ENCODE results near the genes MYO1G and ADCY1.

DNA sequence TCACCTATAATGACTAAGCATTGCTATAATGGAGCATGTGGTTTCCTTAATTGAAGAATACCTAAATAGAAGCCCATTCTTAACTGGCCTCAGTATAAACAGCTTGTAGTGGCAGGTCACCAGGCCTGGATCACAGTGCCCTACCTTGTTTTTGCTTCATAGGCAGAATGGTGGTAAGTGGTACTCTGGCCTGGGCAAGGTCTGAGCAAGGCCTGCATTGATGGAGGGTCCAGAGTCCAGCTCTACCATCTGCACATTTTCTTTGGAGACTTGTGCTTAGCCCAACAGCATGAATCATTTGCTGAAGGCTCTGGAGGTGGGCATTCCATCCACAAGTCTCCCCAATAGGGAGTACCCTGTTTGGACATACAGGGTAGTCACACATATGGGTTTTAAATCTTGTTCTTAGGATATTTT is 28.2 kb downstream of the OGDH start:
- PRO-cap: no peak

GRCh38 chr7:44768394-44769077 is 19.9 kb downstream of the ZMIZ2 start:
- PRO-cap: bidirectional peak, plus-strand start at chr7:44768614, minus-strand start at chr7:44768647

- PRO-cap: no peak
Measured at GRCh38 chr7:44829642-44830250, 18.1 kb downstream of the H2AZ2 start.

GRCh38 chr7:44912820-44913409 is 27.6 kb upstream of the PURB start:
- PRO-cap: no peak

GRCh38 chr7:44970458-44971190 is 8.2 kb downstream of the MYO1G start:
- PRO-cap: no peak

DNA sequence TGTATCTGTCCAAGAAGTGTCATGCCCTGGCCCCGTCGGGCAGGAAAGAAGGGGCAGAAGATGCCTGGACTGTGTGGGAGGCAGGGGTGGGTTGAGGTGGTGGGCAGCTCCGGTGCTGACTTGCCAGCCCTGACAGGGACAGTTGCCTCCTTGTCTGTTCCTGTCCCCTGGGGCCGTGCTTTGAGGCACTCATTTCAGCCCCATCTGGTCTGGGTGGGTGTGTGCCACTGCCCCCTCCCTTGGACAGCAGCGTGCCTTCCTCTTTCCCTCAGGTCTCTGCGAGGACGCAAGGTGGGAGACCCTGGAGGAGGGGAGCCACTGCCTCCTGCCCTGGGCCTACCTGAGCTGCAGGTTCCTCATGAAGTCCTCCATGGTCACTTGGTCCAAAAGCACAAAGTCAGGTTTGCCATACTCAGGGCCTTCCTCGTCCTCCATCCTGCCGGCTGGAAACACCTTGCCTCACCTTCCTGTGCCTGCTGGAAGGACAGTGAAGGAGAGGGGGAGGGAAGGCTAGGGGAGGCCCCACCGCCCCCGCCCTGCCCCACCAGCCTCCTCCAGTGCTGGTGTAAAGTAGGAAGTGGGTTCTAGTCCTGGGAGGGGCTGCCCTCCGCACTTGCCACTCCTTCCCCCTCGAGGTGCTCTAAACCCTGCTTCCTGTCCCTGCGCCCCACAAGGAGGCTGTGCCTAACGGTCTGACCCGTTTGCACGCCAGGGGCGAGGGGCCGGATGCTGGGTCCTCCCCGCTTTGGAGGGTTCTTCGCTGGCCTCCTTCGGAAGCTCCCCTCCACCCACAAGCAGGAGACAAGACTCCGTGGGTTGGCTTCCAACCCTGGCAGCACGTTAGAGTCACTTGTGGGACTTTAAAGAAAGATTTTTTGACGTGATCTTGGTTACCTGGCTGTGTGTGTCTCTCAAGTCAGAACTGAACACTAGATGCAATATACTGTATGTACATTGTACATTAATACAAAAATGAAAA is at the start of gene MYO1G:
TSS of gene MYO1G (minus strand) at position 489 of the 979 bp plus-strand sequence.
- PRO-cap: no peak

DNA sequence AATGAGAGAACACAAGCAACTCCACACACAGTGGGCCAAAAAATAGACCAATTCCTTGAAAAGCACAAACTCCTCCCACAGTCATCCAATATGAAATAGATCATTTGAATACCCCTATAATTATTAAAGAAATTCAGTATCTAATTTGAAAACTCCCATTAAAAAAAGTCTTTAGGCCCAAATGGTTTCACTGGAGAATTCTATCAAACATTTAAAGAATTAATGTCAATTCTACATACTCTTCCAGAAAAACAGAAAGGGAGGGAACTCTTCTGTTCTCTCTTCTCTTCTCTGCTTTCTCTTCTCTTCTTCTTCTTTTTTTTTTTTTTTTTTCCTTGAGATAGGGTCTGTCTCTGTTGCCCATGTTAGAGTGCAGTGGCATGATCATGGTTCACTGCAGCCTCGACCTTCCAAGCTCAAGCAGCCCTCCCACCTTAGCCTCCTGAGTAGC is 42.7 kb downstream of the CCM2 start:
- PRO-cap: no peak

DNA sequence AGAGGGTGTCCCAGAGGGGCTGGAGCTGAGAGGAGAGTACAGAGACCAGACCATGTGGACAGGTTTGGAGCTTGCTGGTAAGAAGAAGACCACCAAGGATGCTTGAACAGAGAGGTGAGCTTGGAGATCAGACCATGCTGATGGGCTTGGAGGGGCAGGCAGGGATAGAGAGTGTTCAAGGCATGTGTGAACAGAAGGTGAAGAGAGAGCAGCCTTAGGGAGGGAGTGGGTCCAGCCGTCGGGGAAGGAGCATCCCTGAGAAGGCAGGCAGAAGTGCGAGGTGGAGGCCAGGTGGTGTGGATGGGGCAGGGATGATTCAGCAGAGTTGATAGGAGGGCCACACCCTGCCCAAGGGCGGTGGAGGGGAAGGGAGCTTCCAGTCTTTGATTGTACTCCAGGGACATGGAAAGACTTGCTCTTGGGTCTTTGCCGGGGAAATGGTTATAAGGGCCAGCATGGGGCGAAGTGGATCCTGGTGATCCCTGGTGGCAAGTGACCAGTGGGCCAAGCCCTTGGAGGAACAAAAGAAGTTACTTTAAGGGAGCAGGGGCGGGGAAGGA is 83.6 kb downstream of the RAMP3 start:
- PRO-cap: no peak

DNA sequence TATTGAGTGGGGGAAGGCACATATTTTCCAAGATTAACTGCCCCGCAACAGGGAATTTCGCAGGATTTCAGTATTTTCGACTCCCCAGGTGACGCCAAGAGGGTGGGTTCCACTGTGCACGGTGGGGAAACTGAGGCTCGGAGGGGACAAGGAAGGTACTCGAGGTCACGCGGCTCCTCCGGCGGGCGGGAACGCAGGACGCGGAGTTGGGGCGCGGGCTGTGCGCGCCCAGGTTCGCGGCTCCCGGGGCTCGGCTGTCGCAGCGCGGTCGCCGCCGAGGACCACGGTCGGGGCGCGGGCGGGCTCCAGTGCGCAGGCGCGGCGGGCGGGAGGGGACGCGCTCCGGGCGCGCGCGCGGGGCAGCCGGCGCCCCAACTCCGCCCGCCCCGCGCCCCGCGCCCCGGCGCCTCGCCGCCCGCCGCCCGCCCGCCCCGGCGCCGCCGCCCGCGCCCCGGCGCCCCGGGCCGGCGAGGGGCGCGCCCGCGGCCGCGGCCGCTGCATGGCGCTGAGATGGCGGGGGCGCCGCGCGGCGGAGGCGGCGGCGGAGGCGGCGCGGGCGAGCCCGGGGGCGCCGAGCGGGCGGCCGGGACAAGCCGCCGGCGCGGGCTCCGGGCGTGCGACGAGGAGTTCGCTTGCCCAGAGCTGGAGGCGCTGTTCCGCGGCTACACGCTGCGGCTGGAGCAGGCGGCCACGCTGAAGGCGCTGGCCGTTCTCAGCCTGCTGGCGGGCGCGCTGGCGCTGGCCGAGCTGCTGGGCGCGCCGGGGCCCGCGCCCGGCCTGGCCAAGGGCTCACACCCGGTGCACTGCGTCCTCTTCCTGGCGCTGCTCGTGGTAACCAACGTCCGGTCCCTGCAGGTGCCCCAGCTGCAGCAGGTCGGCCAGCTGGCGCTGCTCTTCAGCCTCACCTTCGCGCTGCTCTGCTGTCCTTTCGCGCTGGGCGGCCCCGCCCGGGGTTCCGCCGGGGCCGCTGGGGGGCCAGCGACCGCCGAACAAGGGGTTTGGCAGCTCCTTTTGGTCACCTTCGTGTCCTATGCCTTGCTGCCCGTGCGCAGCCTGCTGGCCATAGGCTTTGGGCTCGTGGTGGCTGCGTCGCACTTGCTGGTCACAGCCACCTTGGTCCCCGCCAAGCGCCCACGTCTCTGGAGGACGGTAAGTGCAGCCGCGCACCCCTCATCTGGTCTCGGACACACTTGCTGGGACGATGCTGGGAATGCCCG is at the start of gene ADCY1:
TSS of gene ADCY1 (plus strand) at position 335 of the 1,217 bp plus-strand sequence.
- PRO-cap: bidirectional peak, plus-strand start at position 307 of the sequence, minus-strand start at position 282 of the sequence; bidirectional peak, plus-strand start at position 654 of the sequence, minus-strand start at position 456 of the sequence; unidirectional peak, minus-strand start at position 837 of the sequence

- PRO-cap: no peak
Measured at GRCh38 chr7:45744348-45744988, 128.4 kb downstream of the CCDC201 start.

- PRO-cap: no peak
Measured at GRCh38 chr7:45922841-45923250, 1.8 kb upstream of the IGFBP3 start.

DNA sequence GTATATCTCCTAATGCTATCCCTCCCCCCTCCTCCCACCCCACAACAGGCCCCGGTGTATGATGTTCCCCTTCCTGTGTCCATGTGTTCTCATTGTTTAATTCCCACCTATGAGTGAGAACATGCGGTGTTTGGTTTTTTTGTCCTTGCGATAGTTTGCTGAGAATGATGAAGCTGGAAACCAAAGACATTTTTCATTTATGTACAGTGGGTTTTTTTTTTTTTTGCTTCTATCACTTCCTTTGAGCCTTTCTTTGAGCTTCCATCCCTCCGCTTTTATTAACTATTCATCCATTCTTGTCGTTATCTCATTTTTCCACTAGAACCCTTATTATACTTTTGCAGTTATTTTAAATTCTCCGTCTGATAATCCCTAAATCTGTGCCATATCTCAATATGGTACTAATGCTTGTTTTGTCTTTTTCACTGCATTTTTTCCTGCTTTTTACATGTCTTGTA is 780.1 kb downstream of the TNS3 start:
- PRO-cap: no peak

DNA sequence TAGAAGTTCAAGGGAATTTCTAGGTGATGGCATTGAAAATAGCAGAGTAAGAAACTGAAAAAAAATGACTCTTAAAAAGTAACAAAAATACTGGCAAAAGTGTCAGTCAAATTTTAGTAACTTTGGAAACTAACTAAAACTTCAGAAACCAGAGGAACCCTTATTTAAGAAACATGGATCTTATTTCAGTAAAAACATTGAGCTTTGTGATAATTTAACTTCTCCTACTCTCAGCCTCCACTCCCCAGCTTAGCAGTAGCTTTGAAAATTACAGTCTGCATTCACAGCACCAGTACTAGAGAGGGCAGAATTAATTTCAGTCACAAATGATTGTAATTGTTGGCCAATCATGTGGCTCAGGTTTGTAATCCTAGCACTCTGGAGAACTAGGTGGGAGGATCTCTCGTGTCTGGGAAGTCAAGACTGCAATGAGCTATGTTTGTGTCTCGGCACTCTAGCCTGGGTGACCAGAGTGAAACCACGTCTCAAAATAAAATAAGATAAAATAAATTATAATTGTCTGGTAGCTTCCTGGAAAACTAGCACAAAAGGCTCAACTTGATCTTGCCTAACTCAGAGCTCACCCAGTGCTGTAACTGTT is 621.0 kb downstream of the TNS3 start:
- PRO-cap: no peak

DNA sequence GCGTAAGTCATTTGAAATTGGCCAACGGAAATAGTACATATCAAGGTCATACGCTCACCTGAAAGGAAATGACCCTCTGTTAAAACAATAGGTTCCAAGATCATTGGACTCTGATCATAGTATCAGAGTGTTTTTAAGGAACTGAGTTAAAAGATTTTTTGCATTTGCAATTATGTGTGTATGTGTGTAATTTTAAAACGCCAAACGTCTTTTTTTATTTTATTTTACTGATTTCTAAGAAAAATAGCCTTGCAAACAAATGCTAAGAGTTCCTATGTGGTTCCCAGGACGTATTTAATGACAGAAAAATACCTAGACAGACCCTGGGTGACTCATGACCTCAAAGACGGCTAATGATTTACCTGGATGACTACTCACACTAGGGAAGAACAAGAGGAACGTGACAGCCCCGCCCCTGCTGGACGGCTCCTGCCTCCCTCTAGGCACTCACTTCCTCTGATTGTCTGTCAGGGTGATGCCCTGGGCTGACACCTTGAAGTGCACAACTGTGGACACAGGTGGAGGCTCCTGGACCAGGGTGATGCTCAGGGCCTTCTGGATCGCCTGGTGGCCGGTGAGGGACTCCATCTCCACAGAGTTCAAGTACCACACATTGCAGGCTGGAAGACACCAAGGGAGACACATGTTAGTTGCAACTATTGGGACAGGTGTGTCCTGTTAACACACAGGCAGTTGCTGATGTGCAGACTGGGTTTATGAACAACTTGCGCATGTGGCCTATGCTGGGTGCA is 298.5 kb downstream of the TNS3 start:
- PRO-cap: no peak

GRCh38 chr7:47326761-47327222 is 255.1 kb downstream of the TNS3 start:
- PRO-cap: no peak

GRCh38 chr7:47336012-47336656 is 245.8 kb downstream of the TNS3 start:
- PRO-cap: no peak

- PRO-cap: no peak
Measured at GRCh38 chr7:47341517-47342373, 240.2 kb downstream of the TNS3 start.

DNA sequence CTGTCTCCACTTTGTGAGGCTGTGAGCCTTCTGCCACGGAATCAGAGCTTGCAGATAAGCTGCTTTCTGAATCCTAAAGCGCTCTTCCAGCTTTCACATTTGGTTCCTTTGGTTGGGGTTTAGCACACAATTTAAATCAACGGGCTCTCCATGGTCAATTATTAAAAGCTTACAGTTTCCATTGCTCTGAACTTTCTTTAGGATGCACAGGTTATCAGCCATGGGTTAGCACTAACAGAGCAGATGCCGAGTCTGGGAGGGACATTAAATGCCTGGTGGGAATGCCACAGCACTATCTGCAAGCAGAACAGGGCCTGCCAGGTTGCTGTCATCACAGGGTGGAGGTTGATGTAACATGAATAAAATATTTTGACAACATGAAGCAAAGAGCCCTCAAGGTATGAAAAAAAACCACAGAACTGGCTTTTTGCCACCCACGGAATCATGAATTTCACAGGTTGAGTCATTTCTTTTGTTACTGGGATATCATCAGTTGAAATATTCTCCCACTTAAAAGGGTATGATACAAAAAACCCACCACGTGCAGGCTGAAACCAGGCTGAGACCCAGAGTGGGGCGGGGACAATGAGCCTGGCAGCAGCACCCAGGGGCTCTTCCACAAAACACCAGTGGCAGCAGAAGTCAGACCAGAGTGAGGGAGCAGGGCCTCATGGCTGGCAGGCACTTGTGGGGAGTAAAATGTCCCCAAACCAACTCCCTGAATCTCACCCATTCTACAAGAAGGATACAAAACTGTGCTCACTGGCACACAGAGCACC is 220.2 kb downstream of the TNS3 start:
- PRO-cap: no peak

- PRO-cap: no peak
Measured at GRCh38 chr7:47362888-47363424, 219.0 kb downstream of the TNS3 start.

GRCh38 chr7:47457439-47458057 is 124.4 kb downstream of the TNS3 start:
- PRO-cap: no peak

Measured in LUHMES (cell line).